ENCODE measurements around a stretch of chr5.

DNA sequence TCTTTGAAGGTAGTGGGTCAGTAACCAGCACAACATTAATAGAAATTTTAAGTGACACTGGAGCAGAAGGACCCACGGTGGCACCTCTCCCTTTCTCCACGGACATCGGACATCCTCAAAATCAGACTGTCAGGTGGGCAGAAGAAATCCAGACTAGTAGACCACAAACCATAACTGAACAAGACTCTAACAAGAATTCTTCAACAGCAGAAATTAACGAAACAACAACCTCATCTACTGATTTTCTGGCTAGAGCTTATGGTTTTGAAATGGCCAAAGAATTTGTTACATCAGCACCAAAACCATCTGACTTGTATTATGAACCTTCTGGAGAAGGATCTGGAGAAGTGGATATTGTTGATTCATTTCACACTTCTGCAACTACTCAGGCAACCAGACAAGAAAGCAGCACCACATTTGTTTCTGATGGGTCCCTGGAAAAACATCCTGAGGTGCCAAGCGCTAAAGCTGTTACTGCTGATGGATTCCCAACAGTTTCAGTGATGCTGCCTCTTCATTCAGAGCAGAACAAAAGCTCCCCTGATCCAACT lies 68.5 kb downstream of the VCAN start:
- PRO-cap: no peak
- RAMPAGE, long total RNA, 3 experiments: no peak in any of the 3 experiments

DNA sequence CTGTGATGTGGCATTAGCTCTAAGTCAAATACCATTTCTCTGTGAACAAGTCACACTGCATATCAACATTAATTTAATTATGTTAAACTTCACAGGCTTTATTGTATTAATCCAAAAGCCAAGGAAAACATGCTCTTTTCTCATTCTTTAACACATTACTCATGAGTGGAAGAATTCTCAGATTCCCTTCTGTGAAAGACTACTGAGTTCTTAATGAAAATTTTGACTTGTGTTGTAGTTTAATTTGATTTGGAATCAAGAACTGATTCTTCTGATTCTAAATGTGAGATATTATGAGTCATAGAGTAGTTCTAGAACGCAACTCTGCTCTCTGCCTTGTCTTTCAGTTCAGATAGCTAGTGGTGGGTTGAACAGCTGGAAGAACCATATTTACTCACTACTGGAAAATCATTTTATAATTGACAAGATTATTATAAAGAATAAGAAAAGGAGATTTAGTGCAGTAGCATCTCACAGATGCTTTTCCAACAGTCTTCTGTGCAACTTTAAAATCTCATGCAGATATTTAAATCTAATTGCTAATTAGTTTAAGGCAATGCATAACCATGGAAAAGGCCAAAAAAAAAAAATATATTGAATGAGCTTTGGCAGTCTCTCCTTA lies 90.7 kb downstream of the VCAN start:
- PRO-cap: no peak
- RAMPAGE, long total RNA, 3 experiments: no peak in any of the 3 experiments

DNA sequence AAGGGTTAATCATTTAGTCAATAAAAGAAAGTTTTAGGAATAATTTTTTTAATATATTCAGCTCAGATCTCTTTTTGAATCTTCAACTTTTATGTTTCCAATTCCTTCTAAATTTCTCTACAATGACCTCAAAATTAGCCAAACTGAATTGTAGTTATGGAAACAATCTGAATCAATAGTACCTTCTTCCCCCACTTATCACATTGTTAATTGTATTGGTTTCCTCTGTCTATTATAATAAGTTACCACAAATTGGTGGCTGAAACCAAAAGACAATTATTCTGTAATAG lies 158.9 kb upstream of the EDIL3 start:
- PRO-cap: no peak
- RAMPAGE, long total RNA, 3 experiments: no peak in any of the 3 experiments

GRCh38 chr5:86510418-86510906 lies 107.3 kb upstream of the COX7C start:
- PRO-cap: no peak
- RAMPAGE, long total RNA, 3 experiments: no peak in any of the 3 experiments

GRCh38 chr5:87020081-87020532 lies 247.6 kb upstream of the RASA1 start:
- PRO-cap: no peak
- RAMPAGE, long total RNA, 3 experiments: no peak in any of the 3 experiments

GRCh38 chr5:87383683-87384602 lies 28.8 kb downstream of the CCNH start:
- PRO-cap: no peak
- RAMPAGE, long total RNA, 3 experiments: no peak in any of the 3 experiments

DNA sequence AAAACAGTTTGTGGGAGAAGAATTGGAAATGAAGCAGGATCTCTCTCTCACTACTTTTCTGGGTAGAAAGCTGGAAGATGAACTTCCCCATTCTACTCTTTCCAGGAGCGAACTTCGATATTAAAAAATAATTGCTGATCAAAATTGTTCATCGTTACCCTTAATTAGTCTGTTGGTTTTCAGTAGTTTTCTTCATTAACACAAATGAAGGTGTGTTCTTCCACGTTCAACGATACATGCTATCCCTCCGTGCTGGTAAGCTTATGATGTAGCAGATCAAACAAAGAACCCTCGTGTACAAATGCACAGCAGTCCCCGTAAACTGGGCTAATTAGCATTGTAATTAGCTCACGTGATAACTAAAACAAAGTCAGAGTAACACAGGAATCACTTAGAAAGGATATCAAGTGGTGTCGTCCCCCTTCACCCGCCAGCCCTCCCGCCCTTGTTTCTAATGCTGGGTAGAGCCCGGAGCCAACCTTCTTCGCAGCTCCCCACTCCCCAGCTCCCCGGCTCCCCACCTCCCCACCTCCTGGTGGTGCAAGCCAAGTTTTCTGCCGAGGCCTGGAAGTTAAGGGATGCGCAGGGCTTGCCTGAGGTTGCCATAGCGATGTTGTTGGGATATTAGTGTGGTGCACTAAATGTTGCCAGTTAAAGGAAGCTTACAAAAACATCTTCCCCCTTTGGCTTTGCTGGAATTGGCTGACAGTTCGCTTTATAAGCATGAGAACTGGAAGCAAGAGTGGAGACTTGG lies 357.8 kb upstream of the CCNH start:
- PRO-cap: no peak
- RAMPAGE, long total RNA, 3 experiments: no peak in any of the 3 experiments

- PRO-cap: no peak
- RAMPAGE, long total RNA, 3 experiments: no peak in any of the 3 experiments
Observed at GRCh38 chr5:88052227-88053116, 216.2 kb downstream of the TMEM161B start.

DNA sequence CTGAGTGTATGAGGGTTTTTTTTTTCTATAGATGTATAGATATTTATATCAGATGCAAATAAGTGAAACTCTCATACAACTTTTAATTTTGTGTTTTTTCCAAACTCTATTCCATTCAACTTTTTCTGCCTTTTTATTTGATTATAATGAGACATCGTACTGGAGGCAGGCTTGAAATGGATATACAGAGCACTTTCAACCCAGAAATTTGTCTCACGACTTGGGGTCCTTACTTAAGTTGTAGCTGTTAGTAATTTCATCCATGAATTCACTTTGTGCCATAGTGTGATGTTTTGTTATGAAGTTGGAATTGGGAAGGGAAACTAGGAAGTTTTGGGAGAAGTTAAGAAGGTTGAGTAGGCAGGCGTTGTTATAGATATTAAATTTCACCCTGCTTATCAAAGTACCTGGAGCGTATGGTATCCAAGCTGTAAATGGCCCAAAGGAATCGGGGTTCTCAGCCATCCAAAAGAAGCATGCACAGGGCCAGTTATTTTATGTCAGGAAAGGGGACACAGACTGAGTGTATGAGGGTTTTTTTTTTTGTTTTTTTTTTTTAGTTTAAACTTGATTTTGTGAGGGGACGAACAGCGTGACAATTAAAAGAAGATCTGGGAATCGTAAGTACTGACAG lies 1.4 kb upstream of the TMEM161B start:
- PRO-cap: no peak
- RAMPAGE, long total RNA, 3 experiments: no peak in any of the 3 experiments

GRCh38 chr5:88666737-88667214 lies 216.2 kb downstream of the MEF2C start:
- PRO-cap: no peak
- RAMPAGE, long total RNA, 3 experiments: no peak in any of the 3 experiments

GRCh38 chr5:88690651-88691505 lies 192.1 kb downstream of the MEF2C start:
- PRO-cap: no peak
- RAMPAGE, long total RNA, 3 experiments: no peak in any of the 3 experiments

DNA sequence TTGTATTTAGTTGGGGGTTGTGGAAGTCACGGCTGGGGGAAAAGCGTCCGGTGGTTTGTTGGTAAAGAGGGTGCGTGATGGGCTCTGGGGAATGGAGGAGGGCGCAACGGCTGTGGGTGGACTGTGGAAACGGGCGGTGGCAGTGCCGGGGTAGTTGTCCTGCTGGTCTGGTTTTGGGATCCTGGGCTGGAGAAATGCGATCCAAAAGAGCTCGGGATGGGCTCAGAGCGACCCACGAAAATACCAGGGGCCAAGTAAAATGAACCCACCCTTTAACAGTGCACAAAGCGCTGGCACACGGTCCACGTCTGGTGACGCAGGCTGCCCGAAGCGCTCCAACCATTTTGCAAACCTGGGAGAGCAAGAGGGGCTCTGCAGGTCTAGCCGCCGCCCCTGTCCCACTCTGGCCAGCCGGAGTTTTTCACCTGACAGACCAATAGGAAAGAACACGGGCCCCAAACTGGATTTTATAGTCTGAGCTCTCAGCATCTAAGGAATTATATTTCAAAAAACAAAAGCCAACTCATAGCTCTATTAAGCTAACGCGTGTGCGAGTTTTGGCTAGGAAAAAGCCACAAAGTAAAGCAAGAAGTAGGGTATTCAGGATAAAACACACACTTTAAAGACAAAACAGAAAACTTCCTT lies 6.8 kb upstream of the MEF2C start:
- PRO-cap: no peak
- RAMPAGE, long total RNA, 3 experiments: no peak in any of the 3 experiments

DNA sequence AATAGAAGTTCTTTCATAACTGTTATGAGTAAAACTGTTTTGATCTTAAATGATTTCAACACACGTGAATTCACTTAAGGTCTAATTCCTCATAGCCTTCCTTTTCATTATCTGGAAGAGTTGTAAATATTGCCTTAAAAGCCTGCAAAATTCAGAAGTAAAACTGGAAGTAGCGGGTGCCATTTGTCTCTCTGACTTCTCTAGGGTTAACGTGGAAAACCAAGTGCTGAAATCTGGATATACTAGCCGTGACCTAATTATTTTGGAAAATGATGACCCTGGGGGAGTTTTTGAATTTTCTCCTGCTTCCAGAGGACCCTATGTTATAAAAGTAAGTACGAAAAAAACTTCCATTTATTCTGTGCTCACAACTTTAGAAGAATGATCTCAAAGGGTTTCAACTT lies 83.8 kb downstream of the ADGRV1 start:
- PRO-cap: no peak
- RAMPAGE, long total RNA, 3 experiments: no peak in any of the 3 experiments

GRCh38 chr5:90866801-90867392 lies 308.3 kb downstream of the ADGRV1 start:
- PRO-cap: no peak
- RAMPAGE, long total RNA, 3 experiments: no peak in any of the 3 experiments

GRCh38 chr5:90915255-90915527 lies 356.6 kb downstream of the ADGRV1 start:
- PRO-cap: no peak
- RAMPAGE, long total RNA, 3 experiments: no peak in any of the 3 experiments

DNA sequence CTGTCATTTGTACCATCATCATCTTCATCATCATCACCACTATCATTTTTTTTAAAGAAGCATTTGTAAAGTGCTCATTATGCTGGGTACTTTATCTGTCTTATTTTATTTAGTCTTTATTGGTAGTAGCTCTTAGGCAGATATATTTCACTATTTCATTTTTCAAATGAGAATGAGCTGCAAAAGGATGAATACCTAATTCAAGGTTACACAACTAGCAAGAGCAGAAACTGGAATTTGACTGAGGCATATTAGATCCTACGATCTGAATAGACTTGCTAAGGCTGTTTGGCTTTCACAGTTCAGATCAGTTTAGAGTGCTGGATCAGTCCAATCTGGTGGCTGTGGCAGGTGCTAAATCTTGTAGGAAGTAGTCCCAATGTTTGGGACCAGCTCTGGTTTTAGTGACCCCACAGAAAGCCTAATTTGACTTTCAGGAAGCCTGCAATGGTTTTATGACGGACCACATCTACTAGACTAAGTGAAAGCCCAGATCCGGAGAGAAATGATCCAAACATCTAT lies 359.3 kb downstream of the ADGRV1 start:
- PRO-cap: no peak
- RAMPAGE, long total RNA, 3 experiments: no peak in any of the 3 experiments

DNA sequence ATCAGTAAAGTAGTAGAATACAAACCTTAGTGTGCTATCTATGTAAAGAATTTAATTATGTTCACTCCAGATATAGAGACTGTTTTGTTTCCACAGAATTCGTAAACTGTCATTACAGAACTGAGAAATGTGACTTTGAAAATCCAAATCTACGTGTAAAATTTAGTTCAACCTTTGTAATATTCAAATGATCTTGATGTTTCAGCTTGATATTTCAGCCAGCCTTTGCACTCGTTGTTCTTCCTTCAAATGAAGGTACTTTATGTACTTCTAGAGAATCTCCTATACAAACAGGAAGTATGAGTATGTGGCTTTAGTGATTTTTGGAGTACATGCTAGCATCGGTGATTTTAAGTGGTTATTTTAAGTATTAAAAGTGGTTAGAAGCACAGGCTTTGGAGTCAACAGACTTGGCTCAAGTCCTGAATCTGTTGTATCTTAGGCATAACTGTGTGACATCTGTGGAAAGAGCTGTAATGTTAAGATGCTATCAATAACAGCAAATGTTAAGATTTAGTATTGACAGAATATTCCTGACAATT lies 397.9 kb downstream of the ADGRV1 start:
- PRO-cap: no peak
- RAMPAGE, long total RNA, 3 experiments: no peak in any of the 3 experiments

- PRO-cap: no peak
- RAMPAGE, long total RNA, 3 experiments: no peak in any of the 3 experiments
Observed at GRCh38 chr5:91145160-91145768, 237.9 kb downstream of the ARRDC3 start.

GRCh38 chr5:91218857-91219454 lies 164.2 kb downstream of the ARRDC3 start:
- PRO-cap: unidirectional peak, minus-strand start at chr5:91219224
- RAMPAGE, long total RNA, 3 experiments: no peak in any of the 3 experiments

DNA sequence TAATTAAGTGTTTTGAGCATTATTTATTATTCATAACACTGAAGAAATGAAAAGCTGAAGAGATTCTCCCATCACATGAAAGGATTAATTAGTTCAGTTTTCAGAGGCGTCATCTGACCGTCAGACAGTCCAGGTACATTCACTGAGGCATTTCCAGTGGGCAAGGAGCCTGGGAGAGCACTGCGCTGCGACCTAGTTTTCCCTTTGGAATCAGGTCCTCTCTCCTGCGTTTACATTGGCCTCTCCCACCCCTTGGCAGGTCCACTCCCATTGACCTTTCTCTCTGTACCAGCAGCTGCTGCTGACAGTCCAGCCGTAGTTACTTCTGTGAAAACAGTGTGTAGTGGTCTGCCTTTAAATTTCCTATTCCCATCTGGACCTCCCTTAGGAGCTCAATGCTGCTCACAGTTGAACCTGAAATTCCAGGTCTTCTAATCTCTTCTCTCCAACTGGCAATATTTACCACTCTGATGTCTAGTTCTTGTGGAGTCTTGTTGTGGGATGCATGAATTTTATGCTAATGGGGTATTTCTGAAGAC lies 25.8 kb downstream of the ARRDC3 start:
- PRO-cap: no peak
- RAMPAGE, long total RNA, 3 experiments: no peak in any of the 3 experiments

Data from gastrocnemius medialis (tissue), 3 donors.